ENCODE measurements around a stretch of chr2.

DNA sequence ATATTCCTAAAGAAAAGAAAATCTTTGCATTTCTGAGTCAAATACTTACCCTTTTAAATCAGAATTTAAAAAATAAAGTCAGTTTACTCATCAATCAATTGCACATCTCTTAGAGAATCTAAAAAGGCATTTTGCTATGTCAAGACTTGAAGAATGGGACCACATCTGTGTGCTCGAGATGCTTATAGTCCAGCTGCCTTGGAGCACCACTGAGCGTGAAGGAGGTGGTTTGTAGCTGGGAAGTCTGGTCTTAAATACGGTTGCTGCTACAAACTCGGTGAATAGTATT lies 289.6 kb downstream of the TRIB2 start:
- PRO-cap = no peak

GRCh38 chr2:13876377-13876796 lies 756.1 kb upstream of the LRATD1 start:
- PRO-cap = no peak

GRCh38 chr2:14364686-14364885 lies 267.9 kb upstream of the LRATD1 start:
- PRO-cap = no peak

DNA sequence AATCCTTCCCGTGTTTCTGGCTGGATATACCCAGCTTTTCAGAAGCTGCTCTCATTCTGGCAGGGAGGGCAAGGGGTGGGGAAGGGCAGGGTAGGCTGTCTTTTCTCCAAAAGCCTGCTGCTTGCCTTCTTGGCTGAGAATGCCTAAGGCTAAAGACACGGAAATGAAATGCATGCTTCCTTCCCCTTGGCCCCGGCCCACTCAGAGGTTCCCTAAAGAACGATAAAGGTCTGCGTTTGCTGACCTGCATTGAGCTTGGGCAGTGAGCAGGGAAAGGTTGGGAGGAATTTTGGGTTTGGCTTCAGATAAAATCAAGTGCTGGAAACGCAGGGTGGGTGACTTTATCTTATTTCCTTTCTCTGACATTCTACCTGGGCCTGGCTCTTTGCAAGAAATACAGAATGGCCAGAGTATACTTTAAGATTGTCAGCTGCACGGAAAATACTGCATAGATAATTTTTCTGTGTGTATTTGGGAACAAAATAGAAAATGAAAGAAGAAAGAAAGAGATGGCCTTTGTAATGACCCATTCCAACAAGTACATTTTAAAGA lies 390.8 kb downstream of the NBAS start:
- PRO-cap = no peak

DNA sequence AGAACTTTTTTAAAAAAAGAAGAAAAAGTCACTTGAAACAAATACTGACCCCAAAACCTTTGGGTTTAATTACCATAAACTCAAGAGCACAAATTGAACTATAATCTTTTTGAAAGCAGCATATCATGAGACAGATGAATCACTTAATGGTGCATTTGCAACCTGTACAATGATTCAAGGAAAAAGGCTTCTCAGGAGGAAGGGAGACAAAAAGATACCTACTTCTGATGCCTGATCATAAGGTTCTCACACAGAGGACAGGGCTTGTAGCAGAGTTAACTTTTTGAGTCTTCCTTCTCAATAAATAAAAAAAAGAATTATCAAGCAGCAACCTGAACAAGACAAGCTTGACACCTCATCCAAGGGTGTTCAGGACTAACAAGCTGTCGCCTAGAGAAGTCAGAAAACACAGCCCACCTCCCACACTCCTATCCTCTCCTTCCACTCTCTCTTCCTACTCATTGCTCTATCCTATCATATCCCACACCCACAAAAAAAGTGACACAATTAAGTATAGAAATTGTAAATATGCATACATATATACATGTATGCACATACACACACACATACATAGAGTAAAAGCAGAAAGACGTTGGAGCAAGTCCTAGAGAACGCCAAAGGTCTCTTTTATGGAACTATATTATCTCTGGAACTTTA lies 5.5 kb downstream of the NBAS start:
- PRO-cap = no peak

GRCh38 chr2:15561547-15562371 lies 625 bp upstream of the NBAS start:
- PRO-cap = no peak

GRCh38 chr2:15769705-15770193 lies 170.6 kb upstream of the MYCN start:
- PRO-cap = no peak

DNA sequence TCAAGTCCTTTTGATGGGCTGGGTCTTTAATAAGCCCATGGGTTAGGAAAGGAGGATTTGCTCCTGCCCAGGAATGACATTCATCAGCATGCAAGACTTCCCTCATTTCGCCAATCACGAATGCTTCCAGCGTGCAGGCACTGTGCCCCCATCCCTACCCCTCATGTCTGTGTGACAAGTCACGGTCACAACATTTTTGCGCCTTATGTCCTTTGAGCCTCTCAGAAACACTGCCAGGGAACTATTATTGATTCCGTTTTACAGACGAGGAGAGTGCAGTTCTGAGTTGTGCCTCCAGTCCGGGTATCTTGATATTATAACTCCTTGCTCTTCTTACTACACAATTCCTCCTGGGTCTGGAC lies 101.9 kb upstream of the MYCN start:
- PRO-cap = no peak

- PRO-cap = no peak
Observed at GRCh38 chr2:15941381-15942483, 1.4 kb downstream of the MYCN start.

- PRO-cap = no peak
Observed at GRCh38 chr2:16550694-16551453, 114.8 kb downstream of the CYRIA start.

DNA sequence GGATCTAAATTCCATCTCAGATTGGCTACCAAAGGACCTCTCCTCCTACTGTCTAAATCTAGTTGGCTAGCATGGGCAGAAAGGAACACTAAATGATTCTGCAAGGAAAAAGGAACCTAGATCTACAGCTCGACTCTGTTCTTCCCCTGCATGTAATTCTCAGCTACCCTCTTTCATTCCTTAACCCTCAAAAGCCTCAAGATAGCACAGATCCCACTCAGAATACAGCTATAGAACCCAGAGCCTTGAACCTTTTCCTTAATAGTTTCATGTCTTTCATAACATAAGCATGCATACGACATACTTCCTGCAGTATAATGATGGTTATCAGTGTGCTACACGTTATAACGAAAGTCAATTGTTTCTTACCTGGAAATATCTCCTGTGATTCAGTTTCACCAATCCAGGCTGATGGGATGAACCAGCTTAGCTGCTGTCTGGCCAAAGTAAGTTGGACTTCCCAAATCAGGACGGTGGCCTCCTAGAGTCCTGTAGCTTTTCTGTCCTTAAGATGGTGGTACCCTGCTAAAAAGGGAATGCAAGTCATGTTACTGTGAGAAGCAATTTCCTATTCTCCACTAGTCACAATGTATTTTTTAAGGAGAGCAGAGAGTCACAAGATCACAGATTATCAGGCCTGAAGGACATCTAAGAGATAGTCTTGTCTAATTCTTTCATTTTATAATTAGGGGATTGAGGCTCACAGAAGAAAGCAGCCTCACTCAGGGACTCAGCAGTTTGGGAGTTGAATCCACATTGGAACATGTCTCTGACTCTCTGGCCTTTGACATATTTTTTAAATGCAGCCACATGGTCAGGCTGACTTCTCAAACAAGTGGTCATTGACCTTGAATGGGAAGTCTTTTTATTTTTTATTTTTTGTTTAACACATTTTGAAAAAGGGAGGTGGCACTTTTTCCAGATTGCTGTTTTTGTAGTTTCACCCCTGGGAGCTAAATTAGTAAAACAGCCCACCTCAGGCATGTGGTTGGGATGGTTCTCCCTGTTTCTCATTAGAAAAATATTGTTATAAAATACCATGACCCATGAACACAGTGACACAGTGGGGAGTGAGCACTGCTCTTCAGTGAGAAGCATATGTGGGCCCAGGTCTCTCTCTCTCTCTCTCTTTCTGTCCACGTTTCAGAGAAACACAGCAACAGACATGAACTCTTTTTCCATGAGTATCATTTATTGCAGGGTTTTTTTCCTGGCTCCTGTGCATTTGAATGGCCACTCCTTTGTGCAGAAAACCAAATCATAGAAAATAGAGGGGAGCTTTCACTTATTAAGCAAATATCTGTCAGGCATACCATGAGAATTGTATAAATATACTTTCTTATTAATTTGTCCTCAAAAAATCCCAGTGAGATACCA lies 41.7 kb downstream of the CYRIA start:
- PRO-cap = no peak

GRCh38 chr2:16662474-16662960 lies 3.1 kb downstream of the CYRIA start:
- PRO-cap = no peak

DNA sequence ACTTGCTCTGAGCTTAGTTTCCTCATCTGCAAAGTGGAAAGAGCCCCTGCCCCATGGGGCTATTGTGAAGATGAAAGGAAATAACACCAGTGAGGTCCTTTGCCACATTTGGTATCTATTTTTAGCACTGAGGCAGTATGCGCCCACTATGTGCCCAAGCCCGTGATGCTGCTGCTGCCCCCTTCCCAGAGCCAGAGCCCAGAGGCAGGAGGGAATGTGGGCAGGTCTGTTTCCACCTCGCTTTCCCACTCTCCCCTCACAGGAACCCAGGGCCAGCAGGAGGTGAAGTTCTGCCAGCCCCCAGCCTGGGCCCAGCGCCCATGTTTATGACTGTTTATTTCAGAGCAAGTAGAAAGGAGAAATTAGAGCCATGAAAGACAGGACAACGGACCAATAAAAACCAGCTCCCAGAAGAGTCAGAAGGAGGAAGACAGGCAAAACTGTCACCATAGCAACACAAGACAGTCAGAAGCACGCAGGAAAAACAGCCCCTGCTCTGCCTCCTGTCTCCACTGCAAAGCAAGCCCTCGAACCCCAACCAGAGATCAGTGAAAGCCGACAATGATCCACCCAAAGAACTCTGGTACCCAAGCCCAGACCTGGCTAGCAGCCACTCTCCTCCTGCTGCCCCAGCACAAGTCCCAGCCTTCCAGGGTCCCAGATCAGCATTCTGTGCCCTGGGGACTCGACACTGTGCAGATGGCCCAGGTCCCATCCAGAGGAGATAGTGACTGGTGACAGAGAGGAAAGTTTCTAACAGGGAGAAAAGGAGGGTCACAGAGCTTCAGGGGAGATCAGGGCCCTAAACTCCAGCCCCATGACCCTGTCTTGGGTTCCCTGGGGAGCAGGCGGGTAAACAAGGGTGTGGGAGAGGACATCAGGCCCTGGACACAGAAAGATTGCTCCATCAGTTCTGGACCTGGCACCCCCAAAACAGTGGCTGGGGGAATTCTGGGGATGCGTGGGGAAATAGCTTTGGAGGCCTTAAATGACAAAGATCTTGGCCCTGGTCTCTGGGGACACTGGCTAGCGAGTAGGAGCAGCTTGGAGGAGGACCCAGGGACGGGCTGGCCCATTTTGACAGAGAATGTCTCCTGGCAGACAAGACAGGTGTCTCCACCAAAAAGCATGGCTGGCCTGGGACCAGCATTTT lies 1.3 kb downstream of the CYRIA start:
- PRO-cap = no peak

GRCh38 chr2:16763309-16763749 lies 97.7 kb upstream of the CYRIA start:
- PRO-cap = no peak

GRCh38 chr2:17720887-17721336 lies 32.7 kb downstream of the SMC6 start:
- PRO-cap = no peak

DNA sequence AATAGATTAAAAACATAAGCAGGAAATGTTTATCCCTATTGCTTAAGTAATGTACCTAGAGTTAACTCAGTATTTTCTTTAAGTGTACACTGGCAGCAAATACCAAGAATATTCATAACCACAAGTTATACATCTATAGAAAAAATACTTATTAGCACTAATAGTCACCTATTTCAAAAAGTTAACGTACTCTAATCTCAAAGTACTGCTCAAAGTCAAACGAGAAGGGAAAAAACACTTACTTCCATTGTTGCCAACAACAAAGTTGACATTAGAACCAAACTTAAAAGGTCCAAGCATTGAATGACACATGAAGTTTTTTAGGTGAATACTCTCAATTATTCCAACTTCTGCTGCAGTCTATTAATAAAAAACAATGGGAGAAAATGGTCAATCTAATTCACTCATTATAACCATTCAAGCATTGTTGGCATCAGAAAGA lies 12.2 kb downstream of the SMC6 start:
- PRO-cap = no peak

DNA sequence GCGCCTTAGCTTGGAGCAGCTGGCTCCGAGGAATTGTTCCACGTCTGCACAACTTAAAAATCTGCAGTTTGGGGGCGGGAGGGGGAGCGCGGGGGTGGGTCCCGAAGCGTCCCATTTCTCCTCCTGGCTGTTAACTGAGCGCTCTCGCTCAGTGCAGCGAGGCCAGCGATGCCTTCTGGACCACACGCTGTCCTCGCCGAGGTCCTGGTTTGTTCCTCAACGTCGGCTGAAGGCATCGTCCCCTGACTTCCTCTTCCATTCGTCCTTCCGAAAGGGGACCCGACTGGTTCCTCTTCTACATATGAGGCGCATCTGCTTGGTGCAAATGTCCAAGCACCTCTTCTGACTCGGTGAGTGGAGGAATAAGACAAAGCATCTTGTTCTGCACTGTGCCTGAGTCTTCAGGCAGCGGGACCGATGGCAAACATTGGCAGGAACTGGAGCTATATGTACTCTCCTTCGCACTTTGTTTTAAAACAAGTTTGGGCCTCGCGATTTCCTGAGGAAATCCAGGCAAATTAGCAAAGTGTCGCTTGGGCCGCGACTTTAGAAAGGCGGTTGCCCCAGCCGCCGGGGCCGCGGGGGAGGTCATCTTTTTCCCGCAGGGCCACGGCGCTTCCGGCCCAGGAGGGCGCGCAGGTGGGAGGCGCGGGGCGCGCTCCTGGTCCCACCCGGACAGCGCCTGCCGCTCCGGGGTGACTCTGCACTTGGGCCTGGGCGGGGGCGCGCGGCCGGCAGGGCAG lies 599 bp upstream of the KCNS3 start:
- PRO-cap = no peak

GRCh38 chr2:18299400-18299894 lies 261.0 kb downstream of the RDH14 start:
- PRO-cap = no peak

GRCh38 chr2:19361384-19362050 lies 3.1 kb upstream of the OSR1 start:
- PRO-cap = no peak

DNA sequence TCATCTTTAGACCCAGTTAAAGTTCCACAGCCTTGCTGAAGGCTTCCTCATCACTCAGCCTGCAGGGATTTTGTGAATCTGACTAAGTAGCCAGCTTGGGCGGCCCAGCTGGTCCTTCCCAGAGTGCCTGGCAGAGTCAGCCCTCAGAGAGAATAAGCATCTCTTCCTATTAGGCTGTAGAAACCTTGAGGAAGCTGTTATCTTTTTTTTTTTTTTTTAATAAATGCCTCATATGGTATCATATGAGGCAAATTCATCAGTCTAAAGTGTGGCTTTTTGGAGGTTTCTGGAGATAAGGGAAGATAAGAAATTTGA lies 263.5 kb downstream of the TTC32 start:
- PRO-cap = no peak

All from mesothelial cell of epicardium (in vitro differentiated cells).